Measurements from ENCODE around the genes SIDT2, TAGLN, BACE1 and CEP164.

GRCh38 chr11:117013302-117013732, 84.9 kb downstream of the SIK3 start:
- RAMPAGE, long total RNA: no peak
- RRBS: no CpG with 5 or more reads among the region's 5 CpGs

- RAMPAGE, long total RNA: no peak
- RRBS: no CpG with 5 or more reads among the region's 4 CpGs
These were observed 75.2 kb downstream of the SIK3 start for GRCh38 chr11:117022802-117023592.

DNA sequence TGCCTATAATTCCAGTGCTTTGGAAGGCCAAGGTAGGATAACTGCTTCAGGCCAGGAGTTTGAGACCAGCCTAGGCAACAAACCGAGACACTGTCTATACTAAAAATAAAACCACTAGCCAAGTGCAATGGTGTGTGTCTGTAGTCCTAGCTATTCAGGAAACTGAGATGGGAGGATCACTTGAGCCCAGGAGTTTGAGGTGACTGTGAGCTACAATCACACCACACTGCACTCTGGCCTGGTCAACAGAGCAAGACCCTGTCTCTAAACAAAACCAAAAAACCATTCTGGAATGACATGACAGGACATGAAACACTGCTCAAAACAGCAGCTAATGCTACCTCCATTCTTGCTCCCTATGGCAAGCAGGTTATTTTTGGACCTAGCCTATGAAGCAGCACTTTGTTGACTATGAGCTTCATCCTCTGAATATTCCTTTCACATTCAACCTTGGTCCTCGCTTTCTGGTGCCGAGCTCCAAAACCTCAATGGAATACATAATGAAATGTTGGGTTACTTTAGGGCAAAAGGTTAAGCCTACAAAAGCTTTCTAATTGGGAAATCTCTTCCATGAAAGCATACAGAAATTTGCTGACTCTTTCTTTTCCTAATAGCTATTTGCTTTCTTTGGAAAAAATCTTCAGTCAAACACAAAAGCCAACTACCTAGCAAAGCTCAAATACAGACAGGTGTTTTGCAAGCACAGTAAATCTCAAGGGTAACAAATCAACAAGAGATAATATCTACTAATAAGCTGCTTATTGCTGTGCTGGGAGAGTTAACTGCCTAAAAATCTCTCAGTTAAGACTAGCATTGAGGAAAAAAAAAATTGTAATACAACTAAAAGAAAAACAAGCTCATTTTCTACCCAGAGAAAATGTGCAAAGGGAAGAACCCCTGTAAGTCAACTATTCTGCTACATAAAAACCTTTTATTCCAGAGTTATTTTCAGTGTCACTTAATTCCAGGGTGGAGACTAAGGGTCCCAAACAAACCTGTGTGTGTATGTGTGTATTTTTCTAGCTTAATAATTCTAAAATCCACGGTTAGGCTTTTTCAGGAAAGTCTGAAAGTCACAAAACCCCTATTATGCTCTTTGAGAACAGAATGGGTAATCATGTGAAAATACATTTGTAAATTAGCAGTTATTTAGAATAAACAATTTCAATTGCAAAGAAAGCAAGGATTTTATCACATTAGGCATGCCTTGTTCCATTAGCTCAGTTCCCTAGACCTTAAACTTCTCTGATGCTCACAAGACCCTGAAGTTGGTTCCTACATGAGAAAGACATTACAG, 20.9 kb downstream of the SIK3 start:
- RAMPAGE, long total RNA: no peak
- RRBS: no CpG with 5 or more reads among the region's 4 CpGs

DNA sequence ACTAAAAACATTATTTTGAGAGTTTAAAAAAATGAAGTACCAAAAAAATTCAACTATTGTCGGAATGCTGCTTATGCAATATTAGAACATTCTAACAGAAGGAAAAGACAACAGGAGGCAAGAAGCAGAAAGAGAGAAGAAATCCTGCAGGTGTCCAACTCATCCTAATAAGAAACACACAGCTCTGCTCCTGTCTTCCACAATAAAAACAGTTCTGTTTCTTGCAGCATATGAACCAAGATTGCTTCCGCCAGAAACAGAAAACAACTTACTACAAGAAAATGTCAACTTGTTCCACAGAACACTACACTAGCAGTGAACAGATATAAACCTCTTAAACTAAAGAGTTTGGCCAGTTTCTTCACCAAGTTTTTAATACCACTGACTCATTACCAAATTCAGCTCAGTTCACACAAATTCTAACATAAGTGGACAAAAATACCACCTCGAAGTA, 14.6 kb downstream of the SIK3 start:
- RAMPAGE, long total RNA: no peak
- RRBS: no CpG with 5 or more reads among the region's 3 CpGs

- RAMPAGE, long total RNA: no peak
- RRBS: no CpG with 5 or more reads among the region's 10 CpGs
These were observed 2.5 kb downstream of the SIK3 start for GRCh38 chr11:117095411-117096345.

DNA sequence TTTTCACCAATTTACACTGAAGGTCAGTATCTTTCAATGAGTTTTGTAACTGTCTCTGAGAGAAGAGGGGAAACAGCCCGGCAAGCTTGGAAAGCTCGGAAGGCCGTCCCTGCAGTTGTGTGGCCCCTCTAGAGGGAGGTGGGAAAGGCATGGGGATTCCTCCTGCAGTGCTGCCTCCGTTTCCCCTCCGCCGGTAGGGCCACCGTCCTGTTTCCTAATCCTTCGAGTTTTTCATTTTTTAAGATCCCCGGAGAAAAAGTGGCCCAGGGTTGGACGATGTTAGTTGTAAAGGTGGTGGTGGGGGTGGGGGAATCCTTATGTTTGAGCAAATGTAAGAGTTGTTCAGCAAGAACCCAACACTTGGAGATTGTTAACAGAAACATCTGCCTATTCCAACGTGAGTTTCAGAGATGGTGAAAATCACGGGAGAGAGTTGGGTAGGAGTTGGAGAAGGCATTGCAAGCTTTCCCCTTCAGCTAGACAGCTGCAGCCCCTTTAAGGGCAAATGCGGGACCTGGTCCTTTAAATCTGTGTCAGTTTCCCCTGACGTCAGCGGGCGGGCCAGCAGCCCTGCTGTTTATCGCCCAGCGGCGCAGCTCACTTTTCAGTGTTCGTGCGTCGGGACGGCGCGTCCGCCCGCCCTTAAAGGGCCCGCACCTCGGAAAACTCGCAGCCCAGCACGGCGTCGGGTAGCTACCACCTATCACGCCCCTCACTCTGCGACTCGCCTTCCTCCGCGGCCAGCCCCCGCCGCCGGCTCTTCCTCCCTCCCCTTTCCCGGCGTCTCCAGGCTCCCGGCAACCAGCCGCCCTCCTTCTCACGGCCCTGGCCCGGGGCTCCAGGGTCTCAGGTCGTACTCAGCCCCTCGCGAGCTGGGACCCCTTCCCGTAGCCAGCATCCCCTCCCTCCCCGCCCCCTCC, at the start of gene SIDT2:
Gene SIDT2, plus strand, starts transcription at position 607 of the 920 bp plus-strand sequence.
- RAMPAGE, long total RNA: no peak
- RRBS: 3% methylated on average over 6 of the region's 52 CpGs

DNA sequence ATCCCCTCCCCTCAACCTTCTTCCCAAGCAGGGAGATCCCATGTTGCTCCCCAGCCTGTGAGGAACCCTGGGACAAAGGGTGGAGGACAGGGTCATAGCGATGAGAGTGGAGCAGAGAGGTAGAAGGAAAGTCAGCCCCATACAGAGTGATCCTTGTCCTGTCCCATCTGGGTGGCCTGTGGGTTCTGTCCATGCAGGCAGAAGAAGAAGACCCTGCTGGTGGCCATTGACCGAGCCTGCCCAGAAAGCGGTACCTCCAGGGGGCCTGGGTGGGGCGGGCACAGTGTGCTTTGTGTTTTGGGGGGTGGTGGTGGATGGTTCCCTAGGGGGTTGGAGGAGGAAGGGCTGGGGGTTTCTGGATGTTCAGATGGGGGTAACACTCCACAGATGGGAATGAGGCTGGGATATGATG, 7.8 kb downstream of the SIDT2 start:
- RAMPAGE, long total RNA: no peak
- RRBS: no CpG with 5 or more reads among the region's 4 CpGs

DNA sequence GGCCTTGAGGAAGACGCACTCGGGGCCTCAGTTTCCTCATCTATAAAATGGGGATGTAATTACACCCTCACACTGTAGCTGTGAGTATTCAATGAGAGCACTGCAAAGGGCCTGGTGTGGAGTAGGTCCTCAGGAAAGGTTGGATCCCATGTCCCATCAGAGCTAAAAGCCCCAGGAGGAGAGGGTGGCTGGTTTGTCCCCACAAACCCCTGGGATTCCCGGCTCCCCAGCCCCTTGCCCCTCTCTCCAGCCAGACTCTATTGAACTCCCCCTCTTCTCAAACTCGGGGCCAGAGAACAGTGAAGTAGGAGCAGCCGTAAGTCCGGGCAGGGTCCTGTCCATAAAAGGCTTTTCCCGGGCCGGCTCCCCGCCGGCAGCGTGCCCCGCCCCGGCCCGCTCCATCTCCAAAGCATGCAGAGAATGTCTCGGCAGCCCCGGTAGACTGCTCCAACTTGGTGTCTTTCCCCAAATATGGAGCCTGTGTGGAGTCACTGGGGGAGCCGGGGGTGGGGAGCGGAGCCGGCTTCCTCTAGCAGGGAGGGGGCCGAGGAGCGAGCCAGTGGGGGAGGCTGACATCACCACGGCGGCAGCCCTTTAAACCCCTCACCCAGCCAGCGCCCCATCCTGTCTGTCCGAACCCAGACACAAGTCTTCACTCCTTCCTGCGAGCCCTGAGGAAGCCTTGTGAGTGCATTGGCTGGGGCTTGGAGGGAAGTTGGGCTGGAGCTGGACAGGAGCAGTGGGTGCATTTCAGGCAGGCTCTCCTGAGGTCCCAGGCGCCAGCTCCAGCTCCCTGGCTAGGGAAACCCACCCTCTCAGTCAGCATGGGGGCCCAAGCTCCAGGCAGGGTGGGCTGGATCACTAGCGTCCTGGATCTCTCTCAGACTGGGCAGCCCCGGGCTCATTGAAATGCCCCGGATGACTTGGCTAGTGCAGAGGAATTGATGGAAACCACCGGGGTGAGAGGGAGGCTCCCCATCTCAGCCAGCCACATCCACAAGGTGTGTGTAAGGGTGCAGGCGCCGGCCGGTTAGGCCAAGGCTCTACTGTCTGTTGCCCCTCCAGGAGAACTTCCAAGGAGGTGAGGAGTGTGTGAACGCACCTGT, at the start of gene TAGLN:
Gene TAGLN, plus strand, starts transcription at position 622 of the 1,106 bp plus-strand sequence.
- RAMPAGE, long total RNA: start-site peak on the plus strand centred at position 640 of the sequence, 70 bp wide, 6,941 and 6,819 reads in 2 replicates
- RRBS: 22% methylated on average over 8 of the region's 35 CpGs

DNA sequence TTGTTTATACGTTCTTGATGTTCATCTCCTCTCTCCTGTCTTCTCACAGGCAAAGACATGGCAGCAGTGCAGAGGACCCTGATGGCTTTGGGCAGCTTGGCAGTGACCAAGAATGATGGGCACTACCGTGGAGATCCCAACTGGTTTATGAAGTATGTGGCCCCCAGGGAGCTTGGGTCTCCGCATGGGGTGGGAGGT, 4.5 kb downstream of the TAGLN start:
- RAMPAGE, long total RNA: no peak
- RRBS: no CpG with 5 or more reads among the region's 3 CpGs

DNA sequence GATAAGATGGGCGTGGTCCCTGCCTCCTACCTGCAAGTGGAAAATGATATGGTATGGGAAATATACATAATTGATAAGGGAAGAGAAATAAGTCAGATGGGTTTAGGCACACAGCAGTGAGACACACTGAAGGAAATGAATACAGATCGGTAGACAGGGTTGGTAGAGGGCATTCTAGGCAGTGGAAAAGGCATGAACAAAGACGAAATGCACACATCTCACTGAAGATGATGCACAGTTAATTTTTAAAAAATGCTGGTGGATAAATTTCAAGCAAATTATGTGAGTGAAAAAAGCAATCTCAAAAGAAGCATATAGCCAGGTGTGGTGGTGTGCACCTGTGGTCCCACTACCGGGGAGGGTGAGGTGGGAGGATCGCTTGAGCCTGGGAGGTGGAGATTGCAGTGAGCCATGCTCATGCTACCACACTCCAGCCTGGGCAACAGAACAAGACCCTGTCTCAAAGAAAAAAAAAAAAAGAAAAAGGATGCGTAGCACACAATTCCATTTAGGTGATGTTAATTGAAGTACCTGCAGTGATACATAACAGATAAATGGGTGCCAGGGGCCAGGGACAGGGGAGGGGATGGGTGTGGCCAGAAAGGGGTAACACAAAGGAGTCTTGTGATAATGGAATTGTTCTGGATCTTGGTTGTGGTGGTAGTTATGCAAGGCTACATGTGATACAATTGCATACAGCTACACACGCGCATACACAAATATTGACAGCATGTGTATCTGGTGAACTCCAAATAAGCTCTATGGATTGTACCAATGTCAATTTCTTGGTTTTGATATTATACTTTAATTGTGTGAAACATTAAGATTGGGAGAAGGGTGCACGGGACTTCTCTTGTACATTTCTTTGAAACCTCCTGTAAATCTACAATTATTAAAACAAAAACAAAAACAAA, 10.5 kb downstream of the TAGLN start:
- RAMPAGE, long total RNA: no peak
- RRBS: no CpG with 5 or more reads among the region's 9 CpGs

GRCh38 chr11:117220974-117221686, 10.7 kb downstream of the PCSK7 start:
- RAMPAGE, long total RNA: no peak
- RRBS: no CpG with 5 or more reads among the region's 8 CpGs

GRCh38 chr11:117223418-117224154, 8.3 kb downstream of the PCSK7 start:
- RAMPAGE, long total RNA: no peak
- RRBS: no CpG with 5 or more reads among the region's 14 CpGs

DNA sequence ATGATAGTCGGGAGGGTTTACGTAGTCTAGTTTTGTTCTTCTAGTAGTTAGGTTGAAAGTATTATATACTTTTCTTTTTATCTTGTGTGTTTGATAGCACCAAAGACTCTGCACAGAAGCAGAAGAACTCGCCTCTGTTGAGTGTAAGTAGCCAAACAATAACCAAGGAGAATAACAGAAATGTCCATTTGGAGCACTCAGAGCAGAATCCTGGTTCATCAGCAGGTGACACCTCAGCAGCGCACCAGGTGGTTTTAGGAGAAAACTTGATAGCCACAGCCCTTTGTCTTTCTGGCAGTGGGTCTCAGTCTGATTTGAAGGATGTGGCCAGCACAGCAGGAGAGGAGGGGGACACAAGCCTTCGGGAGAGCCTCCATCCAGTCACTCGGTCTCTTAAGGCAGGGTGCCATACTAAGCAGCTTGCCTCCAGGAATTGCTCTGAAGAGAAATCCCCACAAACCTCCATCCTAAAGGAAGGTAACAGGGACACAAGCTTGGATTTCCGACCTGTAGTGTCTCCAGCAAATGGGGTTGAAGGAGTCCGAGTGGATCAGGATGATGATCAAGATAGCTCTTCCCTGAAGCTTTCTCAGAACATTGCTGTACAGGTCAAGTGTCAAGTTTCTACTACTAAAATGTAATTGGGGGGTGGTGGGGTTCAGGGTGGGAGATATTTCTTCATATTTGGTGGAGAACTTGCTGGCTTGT, 6.2 kb downstream of the RNF214 start:
- RAMPAGE, long total RNA: no peak
- RRBS: no CpG with 5 or more reads among the region's 8 CpGs

- RAMPAGE, long total RNA: no peak
- RRBS: no CpG with 5 or more reads among the region's 6 CpGs
These were observed 14.2 kb downstream of the RNF214 start for GRCh38 chr11:117246575-117247158.

GRCh38 chr11:117288784-117289937, 26.9 kb downstream of the BACE1 start:
- RAMPAGE, long total RNA: no peak
- RRBS: no CpG with 5 or more reads among the region's 13 CpGs

- RAMPAGE, long total RNA: no peak
- RRBS: no CpG with 5 or more reads among the region's 10 CpGs
These were observed 16.6 kb downstream of the BACE1 start for GRCh38 chr11:117299173-117300106.

GRCh38 chr11:117307880-117308788, 7.9 kb downstream of the BACE1 start:
- RAMPAGE, long total RNA: no peak
- RRBS: no CpG with 5 or more reads among the region's 11 CpGs

DNA sequence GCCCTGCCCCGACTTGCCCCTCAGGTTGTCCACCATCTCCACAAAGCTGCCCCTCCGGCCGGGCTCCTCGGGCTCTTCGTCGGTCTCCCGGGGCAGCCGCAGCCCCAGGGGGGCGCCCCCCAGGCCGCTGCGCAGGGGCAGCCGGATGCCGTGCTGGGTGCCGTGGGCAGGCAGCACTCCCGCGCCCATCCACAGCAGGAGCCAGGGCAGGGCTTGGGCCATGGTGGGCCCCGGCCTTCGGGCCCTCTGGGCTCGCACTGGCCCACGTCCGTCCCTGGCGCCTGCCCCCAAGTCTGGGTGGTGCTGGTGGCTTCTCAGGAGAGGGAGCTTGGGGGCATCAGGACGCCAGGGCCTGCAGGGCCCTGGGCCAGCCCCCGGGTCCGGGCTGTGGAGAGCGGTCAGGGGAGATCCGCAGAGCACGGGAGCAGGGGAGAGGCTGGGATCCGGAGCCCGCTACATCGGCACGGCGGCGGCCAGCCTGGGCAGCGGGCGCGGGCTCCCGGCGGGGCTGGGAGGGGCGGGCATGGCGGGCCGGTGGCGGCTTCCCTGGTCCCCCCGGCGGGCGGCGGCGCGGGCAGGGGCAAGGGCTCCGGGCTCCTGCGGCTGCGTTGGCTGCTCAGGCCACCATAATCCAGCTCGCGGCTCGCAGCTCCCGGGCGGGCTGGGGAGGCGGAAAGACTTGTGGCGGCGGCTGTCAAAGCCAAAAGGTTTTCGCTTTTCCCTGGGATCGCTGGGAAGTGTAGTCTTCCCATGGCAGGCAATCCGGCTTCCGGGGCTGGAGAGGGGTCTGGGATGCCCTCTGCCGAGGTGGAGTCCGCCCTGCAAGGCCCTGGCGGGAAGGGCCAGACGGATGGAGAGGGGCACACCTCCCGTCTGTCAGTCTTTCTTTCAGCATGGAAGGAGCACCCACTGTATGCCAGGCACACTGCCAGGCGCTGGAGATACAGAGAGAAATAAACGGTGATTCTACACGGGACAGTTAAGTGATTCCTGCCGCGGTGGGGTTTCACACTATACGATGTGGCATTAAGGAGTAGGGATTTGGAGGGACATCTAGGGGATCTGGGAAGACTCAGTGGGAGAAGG, at the start of gene BACE1:
Gene BACE1, minus strand, starts transcription at position 683 of the 1,086 bp plus-strand sequence.
- RAMPAGE, long total RNA: no peak
- RRBS: 3% methylated on average over 30 of the region's 75 CpGs

DNA sequence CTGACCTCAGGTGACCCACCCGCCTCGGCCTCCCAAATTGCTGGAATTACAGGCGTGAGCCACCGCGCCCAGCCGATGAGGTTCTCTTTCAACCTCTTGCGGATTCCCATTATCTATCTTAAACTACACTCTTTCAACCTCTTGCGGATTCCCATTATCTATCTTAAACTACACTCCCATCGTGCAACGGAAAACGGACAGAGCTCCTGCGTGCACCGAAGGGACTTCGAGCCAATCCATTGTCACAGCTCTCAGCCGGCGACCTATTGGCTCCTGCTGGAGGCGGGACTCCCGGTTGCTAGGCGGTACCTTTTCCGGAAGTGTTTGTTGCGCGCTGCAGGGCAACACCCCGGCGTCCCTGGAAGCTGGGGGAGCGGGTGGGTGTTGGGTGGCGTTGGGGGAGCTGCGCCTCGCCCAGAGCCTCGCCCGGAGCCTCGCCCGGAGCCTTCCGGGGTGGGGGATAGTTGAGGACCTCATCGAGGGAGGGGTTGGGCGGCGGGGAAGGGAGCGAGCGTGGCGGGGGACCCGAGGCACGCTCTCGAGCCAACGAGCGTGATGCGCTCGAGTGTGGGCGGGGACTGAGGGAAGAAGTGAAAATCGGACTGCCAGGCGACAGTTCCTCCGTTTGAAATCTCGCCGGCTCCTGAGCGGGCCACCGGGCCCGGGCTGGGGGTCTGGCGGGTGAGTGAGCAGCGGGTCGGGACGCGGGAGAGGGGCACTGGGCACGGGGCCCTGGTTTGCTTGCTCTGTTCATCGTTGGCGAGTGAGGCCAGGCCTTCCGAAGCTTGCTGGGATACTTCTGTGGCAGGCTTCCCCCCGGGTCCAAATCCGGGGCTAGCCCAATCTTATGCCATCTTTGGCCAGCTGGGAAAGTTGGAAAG, at the start of gene CEP164:
Gene CEP164, plus strand, starts transcription at position 327 of the 881 bp plus-strand sequence.
- RAMPAGE, long total RNA: start-site peak on the plus strand centred at position 367 of the sequence, 124 bp wide, 27 and 79 reads in 2 replicates; start-site peak on the plus strand centred at position 591 of the sequence, 67 bp wide, 33 and 46 reads in 2 replicates
- RRBS: under 1% methylated on average over 7 of the region's 66 CpGs

- RAMPAGE, long total RNA: no peak
- RRBS: 16% methylated on average over 8 of the region's 21 CpGs
These were observed 79.1 kb downstream of the DSCAML1 start for GRCh38 chr11:117717629-117718543.

Data from kidney epithelial cell (primary cell).